ENCODE measurements around a stretch of chr17.

DNA sequence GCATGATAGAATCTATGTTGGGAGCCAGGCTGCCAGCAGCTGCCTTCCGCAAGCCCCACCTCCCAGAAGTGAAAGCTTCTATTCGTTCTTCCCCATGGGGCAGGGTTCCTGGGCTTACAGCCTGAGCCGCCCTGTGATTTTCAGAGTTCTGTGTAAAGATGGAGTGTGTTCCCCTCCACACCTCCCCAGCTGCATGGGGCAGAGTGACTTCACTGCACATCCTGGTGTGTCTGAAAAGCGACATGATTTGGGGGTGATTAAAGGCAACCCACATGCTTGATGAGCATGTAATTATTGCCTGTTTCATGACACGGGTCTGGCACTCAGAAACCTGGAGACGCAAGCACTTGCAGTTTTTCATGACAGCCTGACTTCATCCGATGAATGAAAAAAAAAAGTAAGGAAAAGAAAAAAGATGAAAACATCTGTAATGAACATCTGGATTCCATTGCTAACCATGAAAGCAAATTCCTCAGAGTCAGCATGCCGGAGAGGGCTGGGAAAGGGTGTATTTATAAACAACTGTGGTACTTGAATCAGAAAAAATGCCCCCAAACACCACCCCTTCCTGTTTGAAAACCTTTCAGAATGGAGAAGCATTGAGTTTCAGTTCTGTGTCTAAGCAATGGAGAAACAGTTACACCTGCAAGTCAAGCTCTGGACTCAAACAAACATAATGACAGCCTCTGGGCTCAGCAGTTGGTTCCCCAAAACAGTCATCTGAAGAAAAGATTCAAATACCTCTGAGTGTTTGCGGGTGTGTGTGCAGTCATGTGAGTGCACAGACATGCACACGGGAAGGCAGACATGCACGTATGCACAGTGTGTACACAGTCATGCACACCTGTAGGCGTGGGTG, 265.9 kb downstream of the ENGASE start:
- RRBS = no CpG with 5 or more reads among the region's 12 CpGs

- RRBS = 5% methylated on average over 1 of the region's 11 CpGs
Observed at GRCh38 chr17:79388759-79389089, 222.1 kb downstream of the RBFOX3 start.

DNA sequence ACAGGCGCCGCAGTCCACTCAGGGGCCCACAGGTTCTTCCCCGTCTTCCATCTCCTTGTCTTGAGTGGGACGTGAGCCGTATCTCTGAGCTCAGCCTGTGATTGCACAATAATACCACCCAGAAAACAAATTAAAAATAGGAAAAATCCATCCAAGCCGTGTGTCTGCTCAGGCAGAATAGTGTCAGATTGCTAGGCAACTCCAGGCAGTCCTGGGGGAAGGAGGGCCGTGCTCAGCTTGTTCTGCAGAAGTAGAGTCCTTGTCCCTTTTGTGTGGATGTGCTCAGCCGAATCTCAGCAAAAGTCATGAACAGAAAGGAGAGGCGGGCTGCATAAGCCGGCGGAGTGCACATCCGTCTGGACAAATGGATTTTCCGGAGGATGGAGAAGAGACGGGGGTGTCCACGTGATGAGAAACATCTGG, 7.4 kb upstream of the RBFOX3 start:
- RRBS = no CpG with 5 or more reads among the region's 15 CpGs

- RRBS = no CpG with 5 or more reads among the region's 16 CpGs
Observed at GRCh38 chr17:79658653-79659285, 47.9 kb upstream of the RBFOX3 start.

- RRBS = no CpG with 5 or more reads among the region's 37 CpGs
Observed at GRCh38 chr17:79732689-79733680, 2.2 kb downstream of the ENPP7 start.

- RRBS = no CpG with 5 or more reads among the region's 11 CpGs
Observed at GRCh38 chr17:79740388-79740879, 9.7 kb downstream of the ENPP7 start.

DNA sequence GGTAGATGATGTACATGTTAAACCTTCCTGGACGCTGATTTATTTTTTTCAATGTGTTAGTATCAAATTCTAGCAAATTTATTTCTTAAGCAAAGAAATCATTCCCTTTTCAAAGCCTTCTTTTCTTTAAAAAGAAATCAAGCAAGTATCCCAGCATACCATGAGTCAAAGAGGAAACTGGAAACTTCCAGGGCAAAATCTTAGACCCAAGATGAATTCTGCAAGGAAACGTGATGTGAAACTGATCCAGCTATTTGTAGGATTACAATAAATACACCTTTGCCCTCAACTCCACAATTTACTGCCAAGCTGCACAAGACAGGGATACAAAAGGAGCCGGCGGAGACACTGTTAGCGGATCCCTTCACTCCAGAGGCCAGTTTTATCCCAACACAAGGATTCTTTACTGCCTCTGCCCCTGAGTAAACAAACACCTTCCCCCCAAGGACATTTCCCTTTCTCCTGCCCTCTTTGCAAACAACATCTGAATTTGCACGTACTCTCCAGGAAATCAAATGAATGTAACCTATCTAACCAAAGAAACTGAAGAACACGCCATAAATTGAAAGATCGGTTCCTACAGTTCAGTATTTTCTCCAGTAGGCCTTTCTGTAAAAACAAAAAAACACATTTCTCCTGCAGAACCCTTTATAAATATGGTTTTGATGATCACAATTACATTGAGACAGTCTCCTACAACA, 1.6 kb upstream of the CBX2 start:
- RRBS = no CpG with 5 or more reads among the region's 8 CpGs

GRCh38 chr17:79776947-79777152, 1.1 kb upstream of the CBX2 start:
- RRBS = no CpG with 5 or more reads among the region's 5 CpGs

DNA sequence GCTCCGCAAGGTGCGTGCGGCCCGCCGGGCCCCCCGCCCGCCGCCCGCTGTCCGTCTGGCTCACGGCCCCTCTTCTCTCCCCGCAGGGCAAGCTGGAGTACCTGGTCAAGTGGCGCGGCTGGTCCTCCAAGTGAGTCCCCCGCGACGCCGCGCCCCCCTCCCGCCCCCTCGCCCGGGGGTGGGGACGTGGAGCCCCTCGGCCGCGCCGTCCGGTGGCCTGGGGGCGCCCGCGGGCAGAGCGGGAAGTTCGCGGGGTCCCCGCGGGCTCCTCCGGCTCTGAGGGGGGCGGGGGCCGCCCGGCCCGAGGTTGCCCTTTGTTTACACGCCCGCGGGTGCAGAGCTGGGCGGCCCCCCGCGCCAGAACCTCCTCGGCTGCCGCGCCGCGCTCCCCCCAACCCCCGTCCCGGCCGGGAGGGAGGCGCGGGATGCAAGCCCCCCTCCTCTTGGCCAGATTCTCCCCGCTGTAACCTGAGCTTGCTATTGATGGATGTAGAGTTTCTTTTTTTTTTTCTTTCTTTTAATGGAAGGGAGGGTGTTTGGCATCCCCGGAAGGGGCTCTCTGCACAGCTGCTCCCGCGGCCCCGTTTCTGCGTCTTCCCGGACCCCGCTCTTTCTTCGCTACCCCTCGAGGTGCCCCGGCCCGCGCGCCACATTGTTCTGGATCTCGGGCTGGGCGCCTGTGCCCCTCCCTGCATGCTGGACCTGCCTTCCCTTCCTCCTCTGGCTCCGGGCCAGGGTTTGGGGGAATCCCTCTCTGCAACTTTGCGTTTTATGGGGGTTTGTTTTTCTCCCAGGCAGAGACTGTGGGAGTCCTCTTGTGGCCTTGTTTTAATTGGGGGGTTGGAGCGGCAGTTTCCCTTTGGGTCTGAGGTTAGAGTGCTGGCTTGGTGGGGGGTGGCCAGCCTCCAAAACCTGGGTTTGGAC, 612 bp downstream of the CBX2 start:
- RRBS = under 1% methylated on average over 28 of the region's 76 CpGs

GRCh38 chr17:79804153-79804829, 7.4 kb upstream of the CBX8 start:
- RRBS = 1% methylated on average over 18 of the region's 56 CpGs

DNA sequence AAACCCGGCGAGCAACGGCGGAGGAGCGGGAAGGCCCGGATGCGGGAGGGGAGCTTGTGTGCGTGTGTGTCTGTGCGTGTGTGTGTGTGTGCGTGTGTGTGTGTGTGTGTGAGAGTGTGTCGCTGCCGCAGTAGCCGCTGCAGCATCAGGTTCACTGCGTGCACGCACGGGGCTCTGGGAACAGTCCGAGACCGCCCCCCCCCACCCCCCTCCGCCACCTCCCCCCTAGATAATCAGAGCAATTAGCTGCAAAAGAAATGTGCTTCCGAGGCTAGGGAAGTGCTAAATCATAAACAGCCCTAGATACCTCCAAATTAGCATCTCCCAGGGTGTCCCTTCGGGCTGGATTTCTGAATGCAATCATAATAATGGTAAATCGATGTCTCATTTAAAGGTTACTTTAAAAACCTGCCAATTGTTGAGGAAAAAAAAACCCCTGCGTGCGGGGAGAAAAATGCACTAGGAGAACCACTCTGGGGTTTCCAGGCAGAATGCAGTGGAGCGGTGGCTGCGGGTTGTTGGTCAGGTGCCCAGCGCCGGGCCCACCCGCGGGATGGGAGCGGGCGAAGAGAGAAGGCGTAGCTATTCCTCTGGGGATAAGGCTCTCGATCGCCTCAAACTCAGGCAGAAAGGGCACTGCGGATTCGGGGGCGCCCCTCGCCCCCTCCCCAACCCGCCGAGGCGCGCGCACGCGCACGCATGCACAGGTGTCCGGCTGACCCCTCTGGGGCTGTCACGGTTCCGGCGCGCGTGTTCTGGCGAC, 13.9 kb upstream of the CBX8 start:
- RRBS = no CpG with 5 or more reads among the region's 54 CpGs

DNA sequence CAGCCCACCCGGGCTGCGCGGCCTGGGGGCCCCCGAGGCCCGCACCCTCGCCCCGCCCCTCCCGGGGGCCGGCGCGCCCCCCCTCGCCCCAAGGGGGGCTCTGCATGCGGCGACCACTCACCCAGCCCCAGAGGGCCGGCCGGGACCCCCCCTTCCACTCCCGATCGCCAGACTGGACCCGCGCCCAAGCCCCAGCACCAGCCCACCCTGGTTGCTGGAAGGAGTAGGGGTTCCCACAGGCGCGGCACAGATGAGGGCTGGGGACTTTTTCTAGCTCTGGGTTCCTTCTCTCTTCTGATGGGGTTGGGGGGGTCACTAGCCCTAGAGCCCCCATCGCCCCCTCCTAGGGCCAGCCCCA, 16.8 kb upstream of the CBX8 start:
- RRBS = 3% methylated on average over 12 of the region's 23 CpGs

DNA sequence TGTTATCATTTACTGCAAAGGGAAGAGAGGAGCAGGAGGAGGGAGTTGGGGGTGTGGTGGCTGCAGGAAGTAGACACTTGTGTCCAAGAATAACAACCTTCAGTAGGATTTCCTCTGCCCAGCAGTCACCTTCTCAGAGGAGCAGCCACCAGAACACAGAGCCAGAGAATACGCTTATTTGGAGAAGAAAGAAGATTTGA, 10.2 kb downstream of the CBX4 start:
- RRBS = no CpG with 5 or more reads among the region's 1 CpG

- RRBS = no CpG with 5 or more reads among the region's 8 CpGs
Observed at GRCh38 chr17:79830544-79831212, 8.6 kb downstream of the CBX4 start.

GRCh38 chr17:79844761-79845580, 5.7 kb upstream of the CBX4 start:
- RRBS = 3% methylated on average over 11 of the region's 40 CpGs

- RRBS = no CpG with 5 or more reads among the region's 19 CpGs
Observed at GRCh38 chr17:79949658-79949882, 86.1 kb downstream of the TBC1D16 start.

- RRBS = 17% methylated on average over 15 of the region's 49 CpGs
Observed at GRCh38 chr17:79991991-79993063, 43.3 kb downstream of the TBC1D16 start.

DNA sequence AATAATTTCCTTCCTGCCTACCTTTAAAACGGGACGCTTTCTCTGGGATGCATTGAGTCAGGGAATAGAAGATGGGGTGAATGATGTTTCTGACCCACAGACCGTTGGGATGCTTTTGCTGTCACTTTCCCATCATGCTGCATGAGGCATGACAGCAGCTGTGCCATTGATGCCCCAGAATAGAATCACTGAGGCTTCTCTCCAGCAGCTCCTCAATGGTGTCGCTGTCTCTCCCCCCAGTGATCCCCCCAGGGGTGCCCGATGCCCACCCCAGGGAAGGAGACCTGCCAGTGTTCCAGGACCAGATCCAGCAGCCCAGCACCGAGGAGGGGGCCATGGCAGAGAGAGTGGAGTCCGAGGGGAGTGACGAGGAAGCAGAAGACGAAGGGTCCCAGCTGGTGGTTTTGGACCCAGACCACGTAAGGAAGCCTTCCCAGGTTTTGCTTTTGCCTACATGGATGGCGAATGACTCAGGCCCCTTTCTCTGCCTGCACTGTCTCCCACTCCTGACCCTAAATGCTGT, 12.0 kb downstream of the CCDC40 start:
- RRBS = no CpG with 5 or more reads among the region's 11 CpGs

- RRBS = no CpG with 5 or more reads among the region's 29 CpGs
Observed at GRCh38 chr17:80104268-80105059, 3.1 kb downstream of the GAA start.

- RRBS = 88% methylated on average over 1 of the region's 12 CpGs
Observed at GRCh38 chr17:80132841-80134152, 13.6 kb downstream of the EIF4A3 start.

Measured in skeletal muscle cell (primary cell).